Skin of body (tissue), 2 donors: ENCODE data around the gene IRX6.

DNA sequence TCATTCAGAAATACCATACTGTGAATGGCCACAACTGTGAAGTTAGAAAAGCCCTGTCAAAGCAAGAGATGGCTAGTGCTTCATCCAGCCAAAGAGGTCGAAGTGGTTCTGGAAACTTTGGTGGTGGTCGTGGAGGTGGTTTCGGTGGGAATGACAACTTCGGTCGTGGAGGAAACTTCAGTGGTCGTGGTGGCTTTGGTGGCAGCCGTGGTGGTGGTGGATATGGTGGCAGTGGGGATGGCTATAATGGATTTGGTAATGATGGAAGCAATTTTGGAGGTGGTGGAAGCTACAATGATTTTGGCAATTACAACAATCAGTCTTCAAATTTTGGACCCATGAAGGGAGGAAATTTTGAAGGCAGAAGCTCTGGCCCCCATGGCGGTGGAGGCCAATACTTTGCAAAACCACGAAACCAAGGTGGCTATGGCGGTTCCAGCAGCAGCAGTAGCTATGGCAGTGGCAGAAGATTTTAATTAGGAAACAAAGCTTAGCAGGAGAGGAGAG, 495.3 kb upstream of the SALL1 start:
- RAMPAGE, long total RNA, result no peak

DNA sequence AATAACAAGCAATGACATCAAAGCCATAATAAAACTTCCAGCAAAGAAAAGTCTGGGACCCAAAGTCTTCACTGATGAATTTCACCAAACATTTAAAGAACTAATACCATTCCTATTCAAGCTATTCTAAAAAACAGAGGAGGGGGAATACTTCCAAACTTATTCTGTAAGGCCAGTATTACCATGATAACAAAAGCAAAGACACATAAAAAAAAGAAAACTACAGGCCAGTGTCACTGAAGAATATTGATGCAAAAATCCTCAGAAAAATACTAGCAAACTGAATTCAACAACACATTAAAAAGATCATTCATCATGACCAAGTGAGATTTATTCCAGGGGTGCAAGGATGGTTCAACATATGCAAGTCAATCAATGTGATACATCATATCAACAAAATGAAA, 591.9 kb upstream of the SALL1 start:
- RAMPAGE, long total RNA, result no peak

- RAMPAGE, long total RNA, result no peak
Observed at GRCh38 chr16:52543658-52544001, 3.3 kb downstream of the TOX3 start.

- RAMPAGE, long total RNA, result no peak
Observed at GRCh38 chr16:53042078-53043167, 10.3 kb downstream of the CHD9NB start.

GRCh38 chr16:53043168-53043929, 9.3 kb downstream of the CHD9NB start:
- RAMPAGE, long total RNA, result no peak

DNA sequence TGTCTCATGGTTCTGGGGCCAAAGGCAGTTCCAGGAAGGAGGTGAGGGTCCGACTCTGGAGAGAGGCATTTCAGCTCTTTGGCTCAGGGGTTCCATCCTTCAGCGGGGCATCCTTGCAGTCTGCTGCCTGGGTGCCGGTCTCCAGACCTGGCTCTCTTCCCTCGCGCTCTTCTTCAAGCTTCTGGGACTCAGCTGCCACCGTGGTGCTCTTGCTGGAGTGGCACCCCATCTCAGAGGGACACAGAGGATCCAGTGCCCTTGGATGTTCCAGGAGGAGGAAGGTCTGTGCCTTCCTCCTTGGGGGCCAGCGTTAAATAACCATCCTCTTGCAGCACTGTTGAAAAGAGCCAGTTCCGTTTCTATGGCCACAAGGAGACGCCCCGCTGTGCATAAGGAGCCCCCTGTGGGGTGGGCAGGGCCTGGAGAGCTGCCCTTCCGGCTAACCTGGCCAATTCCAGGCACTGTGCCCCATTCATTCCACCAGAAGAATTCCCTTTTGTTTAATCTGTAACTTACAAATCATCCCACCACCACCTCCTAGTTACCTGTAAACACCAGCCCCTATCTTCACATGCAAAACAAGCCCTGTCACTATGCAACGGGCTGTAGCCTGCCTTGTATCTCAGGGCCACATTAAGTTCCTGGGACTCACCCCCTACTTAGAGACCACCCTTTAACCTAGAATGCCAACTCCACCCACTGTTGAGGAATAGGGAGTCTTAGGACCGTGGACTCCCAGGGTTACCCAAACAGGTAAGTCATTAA, 8.6 kb downstream of the CHD9NB start:
- RAMPAGE, long total RNA, result no peak

DNA sequence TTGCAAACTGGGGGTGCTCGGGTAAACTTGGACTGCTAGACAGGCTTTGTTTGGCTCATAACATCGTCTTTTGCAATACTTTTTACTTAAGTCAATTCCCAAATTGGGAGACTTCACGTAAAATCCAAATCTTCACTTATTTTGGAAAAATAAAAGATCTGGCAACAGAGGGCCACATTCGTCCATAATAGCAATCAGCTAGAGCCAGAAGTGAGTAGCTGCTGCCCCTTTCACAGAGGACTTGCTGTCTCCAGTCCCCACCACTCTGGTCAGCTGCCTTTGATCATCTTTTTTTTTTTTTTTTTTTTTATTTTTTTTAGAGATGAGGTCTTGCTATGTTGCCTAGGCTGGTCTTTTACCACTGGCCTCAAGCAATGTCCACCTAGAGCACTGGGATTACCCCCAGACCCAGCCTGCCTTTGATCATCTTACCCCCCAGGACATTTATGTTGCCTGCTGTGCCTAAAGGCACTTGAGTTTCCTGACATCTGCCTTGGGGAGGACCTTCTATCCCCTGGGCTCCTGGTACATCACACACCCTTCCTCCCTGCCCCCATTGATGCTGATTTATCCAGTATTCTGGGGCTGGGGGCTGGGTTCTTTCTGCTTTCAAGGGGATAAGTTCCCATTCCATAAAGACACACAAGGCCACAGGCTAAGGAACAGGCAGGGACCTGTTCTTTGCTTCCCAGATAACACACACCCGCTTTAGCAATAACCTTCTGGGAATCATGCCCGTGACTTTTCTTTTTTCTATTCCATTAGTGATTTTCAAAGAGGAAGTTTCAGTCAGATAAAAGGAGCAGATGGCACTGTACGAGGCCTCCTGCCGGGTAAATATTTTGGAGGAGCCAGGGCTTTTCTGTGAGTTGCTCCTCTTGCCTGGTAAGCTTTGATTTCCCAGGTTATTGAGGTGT, 30.4 kb downstream of the CHD9 start:
- RAMPAGE, long total RNA, result no peak

DNA sequence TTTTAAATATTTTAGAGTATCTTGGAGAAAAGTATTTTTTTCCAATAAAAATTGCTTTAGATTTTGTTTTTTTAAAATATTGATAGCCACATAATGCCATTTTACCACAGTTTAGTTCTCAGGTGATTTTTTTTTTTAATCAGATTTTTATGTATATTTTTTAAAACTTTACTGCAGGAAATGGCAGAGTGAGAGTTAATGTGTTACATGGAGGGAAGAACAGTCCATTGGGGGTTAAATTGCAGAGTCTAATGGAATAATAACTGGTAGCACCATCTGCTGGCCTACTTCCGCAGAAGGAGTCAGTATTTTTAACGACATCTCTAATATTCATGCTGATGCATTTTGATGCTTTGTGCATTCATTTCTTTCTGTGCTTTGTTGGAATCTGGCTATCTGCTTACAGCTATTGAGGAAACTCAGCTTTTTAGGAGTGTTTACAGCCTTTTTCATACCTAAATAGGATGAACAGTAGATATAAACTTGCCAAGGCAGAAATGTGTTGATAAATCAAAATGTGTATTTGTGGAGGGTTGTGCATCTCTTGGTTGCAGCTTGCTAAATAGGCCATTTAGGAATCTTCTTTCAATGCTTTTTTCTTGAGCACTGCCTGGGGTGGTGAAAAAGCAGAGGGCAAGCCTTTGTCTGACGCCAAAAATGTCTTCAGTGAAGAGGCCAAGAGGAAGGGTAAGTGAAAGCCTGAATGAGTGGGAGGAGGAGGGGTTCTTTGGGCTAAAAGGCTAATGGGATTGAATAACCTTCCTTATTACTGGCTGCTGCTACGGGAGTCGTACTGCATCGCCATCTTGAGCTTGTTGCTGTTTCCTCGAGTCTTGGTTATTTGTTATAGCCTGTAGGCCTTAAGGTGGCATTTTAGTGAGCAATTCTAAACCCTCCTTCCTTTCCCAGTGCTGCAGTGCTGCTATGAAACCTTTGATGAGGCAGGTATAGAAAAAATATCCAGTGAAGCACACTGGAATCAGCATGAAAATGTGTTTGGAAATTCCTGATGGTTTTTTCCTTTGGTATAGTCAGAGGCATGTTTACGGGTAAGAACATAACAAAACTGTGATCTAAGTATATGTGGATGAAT, 153.2 kb downstream of the CHD9 start:
- RAMPAGE, long total RNA, result no peak

DNA sequence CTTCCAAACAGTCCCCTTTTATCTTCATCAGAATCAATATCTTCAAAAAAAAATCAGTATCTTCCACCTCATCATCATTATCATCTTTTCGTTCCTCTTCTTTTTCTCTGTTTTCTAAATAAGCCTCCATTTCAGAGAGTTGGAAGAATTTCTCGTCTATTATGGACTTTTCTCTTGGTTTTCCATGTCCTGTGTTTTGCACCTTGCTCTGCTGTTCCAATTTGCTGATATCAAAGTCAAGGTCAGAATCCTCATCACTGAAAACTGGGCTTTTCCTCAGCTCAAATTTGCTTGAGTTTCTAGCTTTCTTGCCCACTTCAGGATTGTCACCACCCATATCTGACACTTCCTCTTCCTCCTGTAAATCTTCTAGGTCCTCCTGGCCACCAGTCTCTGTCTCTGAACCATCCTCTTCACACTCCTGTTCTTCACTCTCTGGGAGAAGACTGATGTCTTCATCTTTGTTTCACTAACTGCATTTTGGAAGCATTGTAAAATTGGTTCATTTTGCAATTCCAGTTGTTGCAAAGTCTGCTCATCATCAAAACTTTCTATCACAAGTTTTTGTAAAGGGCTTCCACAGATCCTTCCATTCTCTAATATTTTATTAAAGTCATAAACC, 63.5 kb upstream of the RBL2 start:
- RAMPAGE, long total RNA, result no peak

DNA sequence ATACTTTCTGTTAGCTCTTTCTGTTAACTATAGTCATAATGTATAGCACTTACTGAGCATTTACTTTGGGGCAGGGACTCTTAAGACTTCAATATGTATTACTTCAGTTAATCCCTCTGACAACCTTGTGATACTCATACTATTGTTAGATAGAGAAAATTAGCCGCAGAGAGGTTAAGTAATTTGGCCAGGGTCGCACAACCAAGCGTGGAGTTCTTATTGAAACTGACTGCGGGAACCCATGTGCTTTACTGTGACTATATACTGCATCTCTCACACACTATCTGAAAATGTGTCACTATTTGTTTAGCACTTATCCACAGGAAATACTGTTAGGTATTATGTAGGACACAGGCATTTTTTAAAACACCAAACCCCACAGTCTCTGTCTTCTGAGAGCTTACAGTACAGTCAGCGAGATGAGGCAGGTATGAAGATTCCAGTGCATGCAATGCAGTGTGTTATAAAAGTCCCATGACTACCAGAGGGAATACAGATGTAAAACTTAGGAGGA, 11.2 kb downstream of the RBL2 start:
- RAMPAGE, long total RNA, result no peak

- RAMPAGE, long total RNA, result no peak
Observed at GRCh38 chr16:53515127-53515673, 12.2 kb upstream of the AKTIP start.

DNA sequence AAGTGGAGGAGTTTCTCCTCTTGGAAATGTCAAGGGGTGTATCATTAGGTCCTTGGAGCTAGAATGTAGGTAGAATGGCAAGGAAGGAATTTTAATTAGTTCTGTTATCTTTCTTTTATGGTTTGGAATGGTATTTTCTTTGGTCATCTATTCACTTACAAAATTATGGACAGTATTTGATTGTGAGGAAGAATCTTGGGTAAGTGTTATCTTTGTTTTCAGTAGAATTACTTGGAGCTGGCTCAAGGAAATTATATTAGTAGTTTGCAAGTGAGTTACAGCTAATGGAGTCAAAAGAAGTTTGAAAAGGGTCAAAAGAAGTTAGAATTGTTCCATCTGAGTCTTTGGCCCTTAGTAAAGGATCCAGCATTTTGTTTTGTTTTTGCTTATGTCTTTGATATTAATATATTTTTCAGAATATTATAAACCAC, 88.9 kb downstream of the FTO start:
- RAMPAGE, long total RNA, result no peak

- RAMPAGE, long total RNA, result no peak
Observed at GRCh38 chr16:53946959-53947612, 243.1 kb downstream of the FTO start.

- RAMPAGE, long total RNA, result no peak
Observed at GRCh38 chr16:54064770-54065286, 221.8 kb downstream of the IRX3 start.

- RAMPAGE, long total RNA, result no peak
Observed at GRCh38 chr16:54125111-54125447, 161.5 kb downstream of the IRX3 start.

DNA sequence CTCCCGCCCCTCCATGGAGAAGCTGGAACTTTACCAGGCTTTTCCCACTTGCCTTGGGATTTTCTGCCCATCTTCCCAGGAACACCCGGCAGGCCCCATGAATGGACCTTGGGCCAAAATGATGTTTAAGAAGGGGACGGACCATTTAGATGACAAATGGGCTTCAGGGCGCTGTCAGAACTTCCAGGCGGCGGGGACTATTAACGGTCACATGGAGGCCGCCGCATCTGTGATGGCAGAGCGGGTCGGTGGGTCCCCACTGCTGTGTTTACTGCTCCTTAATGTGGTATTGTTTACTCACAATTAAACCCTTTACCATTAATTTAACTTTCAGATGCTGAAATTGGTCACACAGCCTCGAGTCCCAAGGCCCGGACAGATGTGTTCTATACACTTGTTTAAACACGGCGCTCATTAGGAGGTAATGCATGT, 83.7 kb upstream of the IRX3 start:
- RAMPAGE, long total RNA, result no peak

DNA sequence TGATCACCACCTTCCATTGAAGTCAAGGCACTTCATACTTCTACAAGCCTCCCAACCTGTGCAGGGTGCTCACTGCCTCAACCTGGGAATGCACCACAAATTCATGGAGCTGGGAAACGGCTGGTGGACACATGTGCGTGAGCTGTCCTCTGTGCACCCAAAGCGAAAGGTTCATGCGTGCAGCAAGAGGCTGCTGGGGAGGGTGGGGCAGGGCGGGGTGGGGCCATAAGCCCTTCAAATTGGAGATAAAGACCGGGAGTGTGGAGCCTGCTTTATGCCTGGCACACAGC, 302.8 kb upstream of the IRX3 start:
- RAMPAGE, long total RNA, result no peak

- RAMPAGE, long total RNA, result no peak
Observed at GRCh38 chr16:54846773-54847089, 83.9 kb upstream of the IRX5 start.

- RAMPAGE, long total RNA, result no peak
Observed at GRCh38 chr16:55323705-55324271, at the start of gene IRX6. TSS of gene IRX6 (plus strand) at chr16:55324203.

DNA sequence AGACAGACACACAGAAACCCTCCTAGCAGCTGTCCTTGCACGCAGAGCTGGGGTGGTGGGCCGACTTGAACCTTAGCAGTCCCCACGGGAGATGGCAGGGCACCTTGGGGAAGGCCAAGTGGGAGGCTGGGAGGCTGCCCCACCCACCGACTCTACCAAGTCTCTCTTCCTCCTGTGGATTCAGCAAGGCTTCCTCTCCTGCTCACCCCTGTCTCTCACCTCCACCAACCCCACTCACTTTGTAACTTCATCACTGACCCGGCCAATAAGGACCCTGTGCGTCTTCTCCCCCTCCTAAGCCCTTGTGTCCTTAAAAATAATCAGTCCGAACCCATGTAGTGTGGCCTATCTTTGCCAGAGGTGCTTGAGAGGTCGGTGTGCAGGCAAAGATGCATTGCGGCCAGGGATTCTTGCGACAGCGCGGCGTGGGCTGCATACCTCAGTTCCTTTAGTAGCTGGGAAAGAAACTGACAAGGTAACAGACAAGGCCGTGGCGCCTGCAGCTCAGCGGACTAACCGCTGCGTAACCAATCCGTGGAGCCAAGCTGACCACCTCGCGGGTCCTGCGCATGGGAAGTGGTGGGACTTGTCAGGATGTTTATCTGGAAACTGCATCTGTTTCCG, 6.5 kb downstream of the IRX6 start:
- RAMPAGE, long total RNA, result no peak